LHCN-M2 (cell line): Measurements from ENCODE around the genes SKAP2 and HOXA5.

GRCh38 chr7:25846529-25847299 is 305.3 kb upstream of the NFE2L3 start:
- RAMPAGE, long total RNA, result no peak

DNA sequence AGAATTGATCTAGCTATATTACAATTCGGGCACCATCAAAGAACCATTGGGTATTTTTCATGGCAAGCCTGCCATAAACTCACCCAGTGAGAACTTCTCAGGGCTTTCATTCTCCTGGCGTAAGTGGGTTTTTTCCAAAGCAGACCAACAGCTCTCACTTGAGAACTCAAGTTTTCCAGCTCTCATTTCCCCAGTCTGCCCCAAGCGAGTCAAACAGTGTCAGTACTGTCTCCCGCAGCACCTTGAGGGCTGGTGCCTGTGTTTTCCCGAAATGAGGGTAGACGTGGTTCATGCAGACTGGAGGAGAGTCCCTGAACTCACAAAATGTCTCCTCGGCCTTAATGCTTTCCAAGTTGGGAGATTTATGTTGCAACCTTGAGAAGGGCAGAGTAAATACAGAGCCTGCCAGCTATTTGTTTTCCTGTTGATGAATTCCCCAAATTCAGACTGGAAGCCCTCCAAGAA is 254.9 kb upstream of the NFE2L3 start:
- RAMPAGE, long total RNA, result no peak

DNA sequence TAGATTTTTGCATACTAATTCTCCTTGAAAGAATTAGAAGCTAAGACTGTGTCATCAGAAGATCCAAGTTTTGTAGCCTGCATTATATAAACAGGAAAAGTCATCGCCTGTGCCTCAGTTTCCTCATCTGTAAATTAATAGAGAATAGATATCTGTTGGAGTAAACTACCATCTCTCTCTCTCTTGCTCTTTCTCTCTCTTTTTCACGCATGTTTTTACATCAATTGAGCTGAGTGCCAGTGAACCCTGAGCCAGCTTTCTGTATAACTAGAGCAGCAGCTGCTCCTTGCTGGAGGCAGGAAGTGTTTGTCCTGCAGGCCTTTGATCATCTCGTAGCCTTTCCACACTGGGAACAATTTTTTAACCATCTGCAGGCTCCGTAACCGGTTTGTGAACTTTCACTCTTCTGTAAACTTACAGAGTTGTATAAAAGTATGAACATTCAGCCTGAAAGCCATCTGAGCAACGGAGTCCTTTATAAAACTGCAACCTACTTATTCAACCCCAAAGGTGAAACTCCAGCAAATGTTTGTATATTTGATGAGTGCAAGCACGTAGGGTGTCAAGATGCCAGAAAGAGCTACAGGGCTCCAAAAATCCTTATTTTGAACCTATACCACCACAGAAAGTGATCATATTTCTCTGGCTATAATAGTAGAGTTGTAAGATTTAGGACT is 162.9 kb upstream of the NFE2L3 start:
- RAMPAGE, long total RNA, result no peak

- RAMPAGE, long total RNA, result no peak
Measured at GRCh38 chr7:26078739-26079458, 73.1 kb upstream of the NFE2L3 start.

GRCh38 chr7:26156390-26156759 is 4.4 kb downstream of the NFE2L3 start:
- RAMPAGE, long total RNA, result no peak

GRCh38 chr7:26321473-26321726 is 29.7 kb downstream of the SNX10 start:
- RAMPAGE, long total RNA, result no peak

DNA sequence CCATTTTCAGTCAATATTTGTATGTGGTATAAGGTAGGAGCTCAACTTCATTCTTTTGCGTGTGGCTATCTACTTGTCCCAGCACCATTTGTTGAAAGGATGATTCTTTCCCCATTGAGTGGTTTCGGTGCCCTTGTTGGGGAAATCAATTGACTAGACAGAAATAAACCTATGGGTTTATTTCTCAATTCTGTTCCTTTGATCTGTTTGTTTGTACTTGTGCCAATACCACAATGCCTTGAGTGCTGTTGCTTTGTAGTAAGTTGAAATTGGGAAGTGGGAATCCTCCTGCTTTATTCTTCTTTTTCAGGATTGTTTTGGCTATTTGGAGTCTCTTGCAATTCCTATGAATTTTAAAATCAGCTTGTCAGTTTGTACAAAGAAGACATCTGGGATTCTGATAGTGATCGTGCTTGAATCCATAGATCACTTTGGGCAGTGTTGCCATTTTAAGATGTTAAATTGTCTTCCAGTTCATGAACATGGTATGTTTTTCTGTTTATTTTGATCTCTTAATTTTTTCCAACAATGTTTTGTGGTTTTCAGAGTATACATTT is 41.1 kb downstream of the SNX10 start:
- RAMPAGE, long total RNA, result no peak

- RAMPAGE, long total RNA, result no peak
Measured at GRCh38 chr7:26369431-26369787, 77.7 kb downstream of the SNX10 start.

DNA sequence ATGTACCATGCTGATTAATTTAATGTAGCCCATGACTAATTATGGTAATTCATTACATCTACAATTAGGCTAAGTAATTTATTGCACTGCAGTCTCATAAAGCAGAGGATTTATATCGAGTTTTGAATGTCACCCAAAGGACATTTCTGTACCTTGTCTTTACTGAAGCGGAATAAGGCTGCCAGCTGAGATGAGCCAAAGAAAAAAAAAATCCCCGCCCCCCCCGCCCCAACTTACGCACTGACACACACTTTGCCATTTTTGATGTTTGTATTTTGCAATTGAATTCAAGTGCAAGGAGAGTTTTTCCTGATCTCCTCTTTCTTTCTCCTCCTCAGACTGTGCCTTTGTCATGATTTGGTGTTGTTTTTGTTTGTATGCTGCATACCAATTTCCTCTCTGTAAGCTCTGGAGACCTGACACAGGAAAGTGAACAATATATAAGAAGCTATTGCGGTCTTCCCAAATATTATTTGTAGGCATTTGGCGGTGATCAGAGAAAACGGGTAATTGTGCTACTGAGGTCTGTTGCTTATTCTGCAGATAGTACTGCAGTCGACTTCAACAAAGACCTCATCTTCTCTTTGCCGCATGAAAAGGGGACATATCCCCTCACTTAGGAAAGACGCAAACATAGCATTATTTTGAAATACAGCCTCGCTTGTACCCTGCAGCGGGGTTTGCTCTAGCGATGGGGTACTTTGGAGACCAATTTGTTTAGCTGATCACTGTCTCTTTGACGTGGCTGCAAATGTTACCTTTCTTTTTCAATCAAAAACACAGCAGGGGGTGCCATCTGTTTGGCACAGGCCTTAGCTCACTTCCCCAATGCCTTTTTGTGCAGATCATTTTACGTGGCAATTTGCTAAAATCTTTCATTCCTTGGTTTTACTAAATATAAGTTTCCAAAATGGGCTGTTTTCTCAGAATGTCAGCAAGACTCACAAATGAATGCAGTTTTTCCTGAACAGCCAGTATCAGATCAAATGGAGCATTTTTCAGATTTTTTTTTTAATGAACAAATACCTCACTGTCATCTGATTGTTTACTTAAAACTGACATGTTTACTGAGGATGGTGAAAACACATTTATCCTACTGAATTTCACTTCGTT is 206.5 kb downstream of the SKAP2 start:
- RAMPAGE, long total RNA, result no peak

GRCh38 chr7:26858646-26859133 is 5.7 kb downstream of the SKAP2 start:
- RAMPAGE, long total RNA, result no peak

- RAMPAGE, long total RNA, result no peak
Measured at GRCh38 chr7:26863870-26864979, at the start of gene SKAP2. TSS of gene SKAP2 (minus strand) at chr7:26864590.

DNA sequence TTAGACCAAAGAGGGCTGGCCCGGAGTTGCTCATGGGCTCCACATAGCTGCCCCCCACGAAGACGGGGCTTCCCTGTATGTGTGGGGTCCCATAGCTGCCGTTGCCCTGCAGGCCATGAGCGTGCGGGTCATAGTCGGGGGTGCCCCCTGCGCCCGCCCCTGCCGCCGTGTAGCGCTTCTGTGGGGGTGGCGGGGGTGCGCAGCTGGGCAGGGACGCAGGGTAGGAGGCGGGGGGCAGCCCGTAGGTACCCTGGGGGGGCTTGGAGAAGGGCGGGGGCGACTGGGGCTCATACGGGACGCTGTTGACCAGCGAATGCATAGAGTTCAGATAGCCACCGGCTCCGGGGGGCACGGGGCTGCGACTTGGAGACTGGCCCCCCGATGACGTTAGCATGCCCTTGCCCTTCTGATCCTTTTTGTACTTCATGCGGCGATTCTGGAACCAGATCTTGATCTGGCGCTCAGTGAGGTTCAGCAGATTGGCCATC is 5.7 kb upstream of the HOXA2 start:
- RAMPAGE, long total RNA, result no peak

DNA sequence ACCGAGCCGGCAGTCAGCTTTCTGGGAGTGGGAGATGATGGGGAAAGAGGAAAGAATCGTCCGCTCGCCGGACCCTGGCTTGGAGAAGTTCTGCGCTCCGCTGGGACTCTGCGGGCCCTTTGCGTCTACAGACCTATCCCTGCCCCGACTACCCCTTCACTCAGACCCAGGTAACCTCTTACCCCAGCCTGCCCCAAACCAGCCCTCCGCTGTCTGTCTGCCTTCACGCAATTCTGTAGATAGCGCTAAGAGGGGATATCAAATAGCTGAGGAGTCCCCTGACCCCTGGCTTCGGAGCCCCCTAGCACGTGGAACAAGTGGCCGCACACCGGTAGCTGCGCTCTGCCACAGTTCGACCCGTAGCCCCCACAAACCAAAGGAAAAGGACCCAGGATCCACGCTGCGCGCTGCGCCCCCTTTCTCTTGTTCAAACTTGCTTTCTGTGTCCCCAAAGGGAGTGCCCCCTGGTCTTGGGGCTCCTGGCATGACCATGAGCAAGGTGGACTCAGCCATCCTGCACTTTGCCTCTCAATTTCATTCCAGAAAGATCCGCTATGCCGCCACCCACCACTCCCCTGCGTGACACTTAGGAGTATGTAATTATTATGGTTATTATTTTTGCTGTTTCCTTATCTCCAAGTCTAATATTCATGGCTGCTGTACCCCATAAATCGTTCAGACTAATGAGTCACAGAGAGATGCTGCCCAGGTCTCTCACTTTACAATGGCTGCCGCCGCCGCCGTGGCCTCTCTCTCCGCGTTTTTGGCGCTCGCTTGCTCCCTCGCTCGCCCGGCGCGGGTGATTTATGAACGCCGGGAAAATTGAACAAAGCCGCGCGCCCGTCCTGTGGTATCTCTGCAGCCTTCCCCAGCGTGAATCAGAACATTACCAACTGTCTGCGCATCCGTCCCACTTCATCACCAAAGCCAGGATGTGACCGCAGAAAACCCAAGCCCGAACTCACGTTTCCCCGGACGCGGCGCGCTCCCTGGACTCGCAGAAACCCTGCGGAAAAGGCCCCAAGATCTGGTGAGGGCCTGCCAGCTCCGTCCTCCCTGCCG is 6.8 kb downstream of the HOXA4 start:
- RAMPAGE, long total RNA, result no peak

GRCh38 chr7:27138291-27139038 is 5.0 kb downstream of the HOXA5 start:
- RAMPAGE, long total RNA, result no peak

GRCh38 chr7:27143628-27143937 is at the start of gene HOXA5:
TSS of gene HOXA5 (minus strand) at chr7:27143681.
- RAMPAGE, long total RNA, result no peak

DNA sequence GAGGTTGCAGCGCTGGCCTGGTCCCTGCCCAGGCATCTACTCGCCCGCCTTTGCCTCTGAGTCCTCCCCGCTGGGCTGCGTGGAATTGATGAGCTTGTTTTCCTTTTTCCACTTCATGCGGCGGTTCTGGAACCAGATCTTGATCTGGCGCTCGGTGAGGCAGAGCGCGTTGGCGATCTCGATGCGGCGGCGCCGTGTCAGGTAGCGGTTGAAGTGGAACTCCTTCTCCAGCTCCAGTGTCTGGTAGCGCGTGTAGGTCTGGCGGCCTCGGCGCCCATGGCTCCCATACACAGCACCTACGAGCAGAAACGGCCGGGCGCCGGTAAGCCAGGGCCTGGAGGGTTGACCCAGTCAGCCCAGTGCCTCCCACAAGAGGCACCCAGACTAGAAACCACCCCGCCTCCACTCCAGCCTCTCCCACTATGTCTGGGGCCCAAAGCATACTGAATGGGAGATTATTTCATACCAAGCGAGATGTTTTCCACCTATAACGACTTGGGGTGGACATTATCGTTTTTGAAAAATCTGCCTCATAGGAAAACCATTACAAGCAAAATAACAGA is 1.9 kb downstream of the HOXA6 start:
- RAMPAGE, long total RNA, result no peak

DNA sequence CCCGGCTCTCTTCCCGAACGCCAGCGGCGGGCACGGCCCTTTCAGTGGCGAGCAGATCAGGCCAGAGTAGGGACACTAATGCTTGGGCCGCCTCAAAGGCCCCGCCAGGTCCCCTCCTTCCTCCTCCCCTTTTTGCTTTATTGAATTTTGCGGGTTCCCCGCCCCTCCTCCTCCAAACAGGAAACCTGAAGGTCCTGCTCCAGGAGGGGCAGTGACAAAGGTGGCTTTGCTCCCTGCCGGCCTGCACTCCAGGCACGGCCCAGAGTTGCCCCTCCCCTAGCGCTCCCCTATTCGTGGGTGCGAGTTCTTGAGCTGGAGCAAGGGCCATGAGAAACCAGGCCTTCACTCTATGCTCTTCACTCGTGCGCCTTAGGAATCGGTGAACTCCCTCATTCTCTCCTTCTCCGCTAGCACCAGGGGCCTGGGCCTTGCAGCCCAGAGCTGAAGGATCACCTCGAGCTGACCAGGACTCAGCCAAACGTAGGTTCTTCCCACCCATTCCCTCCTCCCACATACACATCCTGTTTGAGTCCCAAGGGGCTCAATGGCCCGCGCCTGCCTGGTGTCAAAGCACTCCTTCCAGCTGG is 543 bp upstream of the HOXA6 start:
- RAMPAGE, long total RNA, result no peak

- RAMPAGE, long total RNA, result no peak
Measured at GRCh38 chr7:27163323-27163600, 2.1 kb downstream of the HOXA9 start.

GRCh38 chr7:27170232-27170750 is 3.8 kb downstream of the HOXA10 start:
- RAMPAGE, long total RNA, result no peak

- RAMPAGE, long total RNA, result no peak
Measured at GRCh38 chr7:27180543-27181732, 4.1 kb downstream of the HOXA11 start.